Stomach (tissue), 7 donors: ENCODE measurements around a stretch of chr5.

- PRO-cap, result no peak
- RAMPAGE, long total RNA, 5 experiments, result no peak in any of the 5 experiments
- RRBS, result no CpG with 5 or more reads among the region's 9 CpGs
These were observed 24.3 kb downstream of the RICTOR start for GRCh38 chr5:39049454-39050824.

GRCh38 chr5:39186998-39187519 is 32.3 kb downstream of the FYB1 start:
- PRO-cap, result no peak
- RAMPAGE, long total RNA, 5 experiments, result no peak in any of the 5 experiments
- RRBS, result no CpG with 5 or more reads among the region's 5 CpGs

DNA sequence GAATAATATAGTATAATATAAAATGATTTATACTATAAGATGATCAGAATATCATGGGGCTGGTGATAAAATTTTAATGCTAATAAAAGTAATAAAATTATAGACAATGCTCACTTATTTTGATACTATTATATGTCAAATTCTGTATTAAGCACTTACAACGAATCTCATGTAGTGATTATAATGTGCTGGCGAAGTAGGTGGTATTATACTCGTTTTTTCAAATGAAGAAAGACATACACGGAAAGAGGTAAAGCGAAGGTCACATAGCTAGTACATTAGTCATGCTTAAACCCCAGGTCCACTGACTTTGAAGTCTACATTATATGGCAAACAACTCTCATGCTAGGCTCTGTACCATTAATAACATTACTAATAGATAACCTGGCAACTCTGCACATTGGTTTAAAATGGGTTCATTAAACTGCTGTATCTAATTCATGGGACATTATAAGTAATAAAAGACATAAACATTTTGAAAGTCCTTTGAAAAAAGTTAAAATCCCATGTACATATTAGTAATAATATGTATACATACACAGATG is 21.3 kb downstream of the FYB1 start:
- PRO-cap, result no peak
- RAMPAGE, long total RNA, 5 experiments, result no peak in any of the 5 experiments
- RRBS, result no CpG with 5 or more reads among the region's 5 CpGs

DNA sequence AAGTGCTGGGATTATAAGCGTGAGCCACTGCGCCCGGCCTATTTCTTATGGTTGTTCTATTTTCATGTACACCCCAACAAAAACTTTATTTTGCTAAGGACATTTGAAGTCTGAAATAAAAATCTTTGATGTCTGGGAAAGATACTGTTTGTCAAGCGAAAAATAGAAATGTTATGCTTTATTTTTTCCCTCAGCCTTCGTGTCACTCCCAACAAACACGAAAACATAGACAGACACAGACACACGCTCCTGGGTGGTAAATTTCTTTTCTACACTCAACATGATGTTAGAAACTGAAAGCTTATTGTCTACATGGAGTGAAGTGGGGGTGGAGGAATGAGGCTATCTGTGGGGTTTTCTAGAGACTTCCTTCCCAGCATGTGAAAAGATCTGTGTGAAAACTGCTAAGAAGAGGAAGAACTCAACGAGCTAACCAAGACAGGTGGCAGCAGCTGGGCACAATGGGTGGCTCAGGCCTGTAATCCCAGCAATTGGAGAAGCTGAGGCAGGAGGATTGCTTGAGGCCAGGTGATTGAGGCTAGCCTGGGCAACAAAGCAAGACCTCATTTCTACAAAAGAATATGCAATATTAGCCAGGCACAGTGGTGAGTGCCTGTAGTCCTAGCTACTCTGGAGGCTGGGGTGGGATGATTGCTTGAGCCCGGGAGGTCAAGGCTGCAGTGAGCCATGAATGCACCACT is 7.6 kb downstream of the FYB1 start:
- PRO-cap, result no peak
- RAMPAGE, long total RNA, 5 experiments, result no peak in any of the 5 experiments
- RRBS, result no CpG with 5 or more reads among the region's 9 CpGs

DNA sequence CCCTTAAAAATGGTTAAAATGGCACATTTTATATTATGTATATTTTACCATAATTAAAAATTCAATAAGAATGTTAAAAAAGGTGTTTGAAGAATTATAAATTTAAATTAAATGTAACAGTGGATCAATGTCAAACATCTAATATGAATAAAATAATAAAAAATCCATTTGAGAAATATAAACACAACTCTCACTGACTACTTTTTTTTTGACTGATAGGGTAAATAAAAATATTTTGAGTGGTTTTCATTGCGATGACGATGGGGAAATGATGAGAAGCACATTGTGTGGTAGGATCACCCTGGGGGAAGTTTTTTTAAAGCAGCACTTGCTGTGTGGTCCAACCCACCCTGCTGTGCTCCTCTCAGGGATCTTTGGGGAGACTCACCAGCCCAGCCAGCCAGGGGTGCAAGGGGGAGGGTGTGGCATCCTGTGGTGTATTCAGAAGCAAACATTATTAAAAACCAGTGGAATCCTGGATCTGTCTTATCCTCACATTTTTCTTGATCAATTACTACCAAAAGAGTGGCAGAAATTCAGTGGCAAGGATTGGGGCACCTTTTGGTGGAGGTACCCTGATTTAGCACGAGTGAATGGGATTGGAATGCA is 4.1 kb downstream of the FYB1 start:
- PRO-cap, result unidirectional peak, plus-strand start at position 327 of the sequence
- RAMPAGE, long total RNA, 5 experiments, result no peak in any of the 5 experiments
- RRBS, result no CpG with 5 or more reads among the region's 3 CpGs

DNA sequence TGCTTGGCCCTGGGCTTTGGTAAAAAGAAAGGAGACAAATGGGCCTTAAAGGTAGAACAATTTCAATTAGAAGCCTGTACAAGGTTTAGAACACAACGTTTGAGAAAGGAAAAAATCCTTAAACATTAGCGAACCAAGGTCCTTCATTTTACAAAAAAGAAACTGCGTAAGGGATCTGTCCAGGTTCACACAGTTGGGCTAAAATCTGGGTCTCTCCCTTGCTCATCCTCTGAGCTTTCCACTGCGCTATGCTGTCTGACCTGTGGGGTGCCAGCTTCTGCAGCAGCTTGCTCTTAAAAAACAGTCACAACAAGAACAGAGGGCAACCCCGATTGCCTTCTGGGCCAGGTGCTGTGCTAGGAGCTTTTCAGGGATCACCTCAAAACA is 2.2 kb downstream of the FYB1 start:
- PRO-cap, result no peak
- RAMPAGE, long total RNA, 5 experiments, result no peak in any of the 5 experiments
- RRBS, result no CpG with 5 or more reads among the region's 5 CpGs

DNA sequence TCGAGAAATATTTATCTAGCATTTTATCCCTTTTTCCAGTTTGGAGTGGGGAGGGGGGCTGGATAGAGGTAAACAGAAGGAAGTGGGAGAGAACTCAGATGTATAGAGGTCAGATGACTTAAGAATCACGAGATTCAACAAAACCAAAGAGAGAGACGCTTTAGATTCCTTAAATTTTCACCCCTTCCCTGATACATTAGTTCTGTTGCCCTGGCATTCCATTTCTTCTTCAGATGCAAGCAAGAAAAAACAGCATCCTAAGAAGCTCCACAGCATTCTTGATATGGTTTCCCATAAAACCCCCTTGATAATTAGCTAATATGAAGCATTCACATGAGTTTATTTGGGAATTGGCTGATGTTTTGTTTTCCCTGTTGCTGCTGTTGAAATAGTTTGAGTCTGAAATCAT is 335.8 kb upstream of the DAB2 start:
- PRO-cap, result bidirectional peak, plus-strand start outside the sequence, minus-strand start at position 231 of the sequence
- RAMPAGE, long total RNA, 5 experiments, result no peak in any of the 5 experiments
- RRBS, result no CpG with 5 or more reads among the region's 3 CpGs

GRCh38 chr5:39787580-39787801 is 362.7 kb upstream of the DAB2 start:
- PRO-cap, result no peak
- RAMPAGE, long total RNA, 5 experiments, result no peak in any of the 5 experiments
- RRBS, result no CpG with 5 or more reads among the region's 8 CpGs

DNA sequence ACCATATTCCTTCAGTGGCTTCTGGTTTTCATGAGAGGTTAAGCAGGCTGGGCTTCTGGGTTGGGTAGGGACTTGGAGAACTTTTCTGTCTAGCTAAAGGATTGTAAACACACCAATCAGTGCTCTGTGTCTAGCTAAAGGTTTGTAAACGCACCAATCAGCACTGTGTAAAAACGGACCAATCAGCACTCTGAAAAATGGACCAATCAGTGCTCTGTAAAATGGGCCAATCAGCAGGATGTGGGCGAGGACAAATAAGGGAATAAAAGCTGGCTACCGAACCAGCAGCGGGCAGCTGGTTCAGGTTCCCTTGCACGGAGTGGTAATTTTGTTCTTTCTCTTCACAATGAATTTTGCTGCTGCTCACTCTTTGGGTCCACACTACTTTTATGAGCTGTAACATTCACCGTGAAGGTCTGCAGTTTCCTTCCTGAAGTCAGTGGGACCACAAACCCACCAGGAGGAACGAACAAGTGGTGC is 620.3 kb upstream of the PTGER4 start:
- PRO-cap, result no peak
- RAMPAGE, long total RNA, 5 experiments, result no peak in any of the 5 experiments
- RRBS, result no CpG with 5 or more reads among the region's 8 CpGs

DNA sequence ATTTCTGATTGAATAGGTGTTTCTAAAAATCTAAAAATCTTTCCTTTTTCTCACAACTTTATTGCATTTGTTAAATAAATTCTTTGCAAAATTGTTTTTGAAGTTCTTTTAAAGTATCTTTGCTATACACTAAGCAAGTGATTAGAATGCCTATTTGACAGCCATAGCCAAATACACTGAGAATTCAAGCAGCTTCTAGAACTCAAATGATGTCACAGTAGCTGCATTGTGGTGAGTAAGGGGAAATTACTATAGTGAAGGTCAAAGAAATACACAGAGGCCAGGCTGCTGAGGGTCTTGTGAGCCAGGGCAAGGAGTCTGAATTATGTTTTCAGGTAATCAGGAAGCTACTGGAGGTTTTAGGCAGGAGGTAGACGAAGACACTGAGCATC is 291.0 kb upstream of the PTGER4 start:
- PRO-cap, result no peak
- RAMPAGE, long total RNA, 5 experiments, result no peak in any of the 5 experiments
- RRBS, result no CpG with 5 or more reads among the region's 1 CpG

- PRO-cap, result no peak
- RAMPAGE, long total RNA, 5 experiments, result no peak in any of the 5 experiments
- RRBS, result no CpG with 5 or more reads among the region's 5 CpGs
These were observed 62.9 kb upstream of the PTGER4 start for GRCh38 chr5:40616662-40617319.

DNA sequence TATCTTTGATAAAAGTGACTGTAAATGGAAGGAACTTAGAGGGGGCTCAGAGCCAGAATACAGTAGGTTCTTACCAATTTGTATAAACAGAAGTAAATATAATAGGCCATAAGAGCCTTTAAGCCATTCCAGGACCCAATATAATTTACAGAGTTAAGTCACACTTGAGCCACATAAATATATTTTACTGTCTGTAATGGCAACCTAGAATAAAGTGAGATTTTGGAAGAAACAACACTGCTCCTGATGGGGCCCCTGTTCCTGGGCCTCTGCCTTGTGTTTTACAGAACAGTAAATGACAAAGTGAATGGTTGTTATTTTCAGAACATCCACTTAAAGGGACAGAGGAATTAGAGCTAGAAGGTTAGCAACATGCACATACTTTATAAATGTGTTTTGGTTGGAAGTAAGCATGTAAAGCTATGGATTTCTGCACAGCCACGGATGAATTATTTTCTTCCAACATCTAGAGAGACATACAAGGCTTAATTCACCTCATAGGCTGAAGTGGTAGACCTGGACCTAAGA is 3.6 kb downstream of the PTGER4 start:
- PRO-cap, result no peak
- RAMPAGE, long total RNA, 5 experiments, result no peak in any of the 5 experiments
- RRBS, result no CpG with 5 or more reads among the region's 1 CpG

DNA sequence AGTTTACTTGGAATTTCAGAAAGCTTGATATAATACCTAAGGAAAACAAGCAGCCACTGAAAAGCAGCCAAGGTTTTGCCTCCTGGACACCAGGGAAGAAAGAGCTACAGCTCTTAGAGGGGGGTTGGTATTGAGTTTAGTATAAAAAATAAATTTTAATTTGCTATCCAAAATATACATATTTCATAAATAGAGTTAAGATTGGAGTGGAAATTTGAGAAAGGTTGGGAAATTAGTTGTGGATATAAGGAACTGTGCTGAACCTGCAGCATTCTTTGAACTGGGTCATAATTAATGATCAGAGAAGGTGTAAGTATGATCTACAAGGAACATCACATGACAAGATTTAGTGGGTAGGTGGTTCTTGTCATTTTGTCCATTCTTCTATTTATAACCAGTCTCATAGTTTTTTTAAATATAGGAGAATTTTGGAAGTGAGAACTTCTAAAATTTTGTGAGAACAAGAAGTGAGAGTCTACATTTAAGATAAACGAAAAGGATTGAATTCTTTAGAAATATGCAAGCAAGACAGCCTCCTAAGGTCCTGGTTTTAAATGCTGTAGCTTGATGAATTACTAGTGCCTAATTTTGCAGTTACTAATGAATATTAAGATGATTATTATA is 4.8 kb downstream of the PTGER4 start:
- PRO-cap, result no peak
- RAMPAGE, long total RNA, 5 experiments, result no peak in any of the 5 experiments
- RRBS, result no CpG with 5 or more reads among the region's 1 CpG

GRCh38 chr5:40696624-40697158 is 17.0 kb downstream of the PTGER4 start:
- PRO-cap, result no peak
- RAMPAGE, long total RNA, 5 experiments, result start-site peak on the plus strand in 1 of 5 experiments, at chr5:40696897-40696925 at its widest, 11 reads per replicate
- RRBS, result no CpG with 5 or more reads among the region's 1 CpG

GRCh38 chr5:41261178-41261701 is 47.9 kb upstream of the C6 start:
- PRO-cap, result no peak
- RAMPAGE, long total RNA, 5 experiments, result no peak in any of the 5 experiments
- RRBS, result no CpG with 5 or more reads among the region's 3 CpGs

GRCh38 chr5:41286237-41286575 is 72.9 kb upstream of the C6 start:
- PRO-cap, result no peak
- RAMPAGE, long total RNA, 5 experiments, result no peak in any of the 5 experiments
- RRBS, result no CpG with 5 or more reads among the region's 2 CpGs

GRCh38 chr5:41822938-41823864 is 47.0 kb downstream of the OXCT1 start:
- PRO-cap, result no peak
- RAMPAGE, long total RNA, 5 experiments, result start-site peak on the minus strand in 1 of 5 experiments, at chr5:41823178-41823779 at its widest, 7 reads per replicate
- RRBS, result no CpG with 5 or more reads among the region's 5 CpGs

- PRO-cap, result no peak
- RAMPAGE, long total RNA, 5 experiments, result no peak in any of the 5 experiments
- RRBS, result no CpG with 5 or more reads among the region's 1 CpG
These were observed 131.7 kb downstream of the GHR start for GRCh38 chr5:42554908-42555401.

DNA sequence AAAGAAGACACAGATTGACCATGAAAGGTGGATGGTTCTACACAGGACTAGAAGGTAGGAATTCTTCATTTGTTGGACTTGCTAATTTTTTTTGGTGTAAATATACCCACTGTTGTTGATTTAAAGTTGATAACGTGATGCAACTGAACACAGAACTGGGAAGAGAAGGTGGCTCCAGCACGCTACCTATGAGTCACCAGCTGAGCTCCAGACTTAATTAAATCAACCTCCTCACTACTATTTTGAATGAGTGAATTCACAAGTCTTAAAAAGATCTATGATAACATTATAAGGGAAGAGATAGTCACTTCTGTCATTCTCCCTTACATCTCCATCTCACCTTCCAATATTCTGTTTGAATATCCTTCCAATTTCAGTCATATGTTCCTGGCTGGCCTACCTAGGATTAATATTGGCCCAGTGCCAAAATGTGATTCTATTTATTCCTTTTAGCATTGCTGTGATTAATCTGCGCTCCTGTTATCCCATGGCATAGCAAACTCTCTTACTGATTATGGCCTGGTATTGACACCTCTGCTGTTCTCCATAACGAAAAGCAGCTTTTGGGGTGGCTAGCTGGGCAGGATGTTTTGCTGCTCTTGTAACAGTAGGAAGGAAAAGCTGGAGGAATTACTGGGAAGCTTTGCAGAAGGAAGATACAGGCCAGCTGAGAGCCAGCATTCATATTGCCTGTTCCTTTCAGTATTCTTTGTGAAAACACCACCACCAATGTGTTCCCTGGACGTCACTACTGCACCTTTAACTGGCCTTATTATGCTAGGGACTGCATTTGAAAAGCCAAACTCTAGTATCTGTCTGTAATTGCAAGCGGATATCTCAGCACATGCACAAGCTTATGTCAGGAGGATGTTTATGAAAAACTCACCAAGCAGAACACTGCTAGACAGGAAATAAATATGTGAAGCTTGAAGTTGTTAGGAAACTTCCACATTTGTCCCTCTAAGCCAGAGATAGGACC is 135.7 kb upstream of the CCDC152 start:
- PRO-cap, result no peak
- RAMPAGE, long total RNA, 5 experiments, result no peak in any of the 5 experiments
- RRBS, result no CpG with 5 or more reads among the region's 6 CpGs

GRCh38 chr5:42734426-42735150 is 22.0 kb upstream of the CCDC152 start:
- PRO-cap, result no peak
- RAMPAGE, long total RNA, 5 experiments, result no peak in any of the 5 experiments
- RRBS, result no CpG with 5 or more reads among the region's 30 CpGs